Neuron (in vitro differentiated cells): Measurements from ENCODE around the gene ITPKA.

DNA sequence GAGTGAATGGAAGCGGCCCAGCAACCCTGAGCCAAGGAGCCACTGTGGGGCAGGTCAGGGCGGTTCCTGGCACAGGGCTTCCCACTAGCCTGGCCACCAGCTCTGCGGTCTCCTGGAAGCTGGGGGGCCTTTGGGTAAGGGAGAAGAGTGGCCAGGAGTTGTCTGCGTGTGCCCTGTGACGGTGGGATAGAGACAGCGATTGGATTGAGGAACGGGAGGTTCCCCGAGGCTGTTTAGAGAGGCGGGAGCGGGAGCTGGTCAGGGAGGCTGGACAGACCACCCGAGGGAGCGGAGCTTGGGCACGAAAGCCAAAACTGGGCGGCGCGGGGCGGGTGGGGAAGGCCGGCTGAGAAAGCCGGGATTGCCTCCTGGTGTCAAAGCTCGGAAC, 363 bp upstream of the VPS18 start:
- PRO-cap, result no peak

- PRO-cap, result bidirectional peak, plus-strand start at chr15:40930793, minus-strand start at chr15:40930480
Observed at GRCh38 chr15:40930147-40931162, 1.3 kb downstream of the DLL4 start.

DNA sequence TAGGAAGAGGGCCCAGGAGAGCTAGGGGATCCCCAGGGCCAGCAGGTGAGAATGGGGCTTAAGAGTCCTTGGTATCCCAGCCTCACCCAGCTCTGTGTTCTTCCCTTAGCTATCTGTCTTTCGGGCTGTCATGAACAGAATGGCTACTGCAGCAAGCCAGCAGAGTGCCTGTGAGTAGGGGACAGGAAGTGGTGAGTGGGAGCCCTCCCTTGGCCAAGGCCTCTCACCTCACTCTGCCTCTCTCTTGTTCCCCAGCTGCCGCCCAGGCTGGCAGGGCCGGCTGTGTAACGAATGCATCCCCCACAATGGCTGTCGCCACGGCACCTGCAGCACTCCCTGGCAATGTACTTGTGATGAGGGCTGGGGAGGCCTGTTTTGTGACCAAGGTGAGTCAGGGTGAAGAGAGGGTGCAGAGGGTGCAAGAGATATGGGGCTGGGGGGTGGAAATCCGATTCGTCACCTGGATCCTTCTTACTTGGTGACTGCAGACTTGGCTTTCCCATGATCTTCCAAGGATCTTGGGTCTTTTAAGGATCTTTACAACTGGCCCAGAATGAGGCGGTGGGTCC, 3.0 kb downstream of the DLL4 start:
- PRO-cap, result no peak

- PRO-cap, result no peak
Observed at GRCh38 chr15:40936674-40937796, 7.9 kb downstream of the DLL4 start.

DNA sequence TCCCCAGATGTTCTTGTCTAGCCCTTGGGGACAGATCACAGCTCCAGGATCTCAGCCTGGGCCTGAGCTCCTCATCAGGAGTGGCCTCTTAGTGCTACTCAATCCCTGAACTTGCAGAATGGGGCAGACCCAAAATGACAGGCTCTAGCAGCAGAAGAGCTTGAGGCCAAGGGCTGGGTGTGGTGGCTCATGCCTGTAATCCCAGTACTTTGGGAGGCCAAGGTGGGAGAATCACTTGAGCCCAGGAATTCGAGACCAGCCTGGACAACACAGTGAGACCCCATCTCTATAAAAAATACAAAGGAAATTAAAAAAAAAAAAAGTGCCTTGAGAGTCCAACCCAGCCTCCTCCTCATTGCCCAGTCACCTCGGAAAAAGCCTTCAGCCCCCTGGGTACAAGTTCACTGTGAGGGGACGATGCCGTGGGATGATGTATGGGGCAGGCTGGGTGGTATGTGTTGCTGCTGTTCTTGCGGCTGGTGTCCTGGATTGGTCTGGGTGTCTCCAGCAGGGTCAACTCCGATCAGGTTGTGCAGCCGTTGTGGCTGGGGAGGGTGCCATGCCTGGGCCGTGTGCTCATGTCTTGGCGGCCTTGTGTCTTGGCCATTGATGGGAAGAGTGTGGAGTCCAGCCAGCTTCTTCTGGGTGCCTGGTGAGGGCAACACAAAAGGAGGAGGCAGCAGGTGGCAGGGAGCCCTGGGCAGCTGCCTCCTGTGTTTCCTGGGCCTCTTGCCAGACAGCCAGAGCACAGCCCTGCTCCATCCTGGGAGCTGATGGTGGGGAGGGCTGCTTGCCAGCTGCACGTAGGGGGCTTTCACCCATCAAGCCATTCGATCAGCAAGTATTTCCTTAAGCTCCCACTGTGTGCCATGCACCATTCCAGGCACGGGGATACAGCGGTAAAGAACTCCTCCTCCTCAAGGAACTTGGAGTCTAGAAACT, 4.1 kb downstream of the CHAC1 start:
- PRO-cap, result no peak

- PRO-cap, result no peak
Observed at GRCh38 chr15:40960891-40961521, 7.7 kb downstream of the CHAC1 start.

- PRO-cap, result no peak
Observed at GRCh38 chr15:40962091-40962677, 8.9 kb downstream of the CHAC1 start.

- PRO-cap, result no peak
Observed at GRCh38 chr15:41071654-41072226, 44.3 kb downstream of the INO80 start.

DNA sequence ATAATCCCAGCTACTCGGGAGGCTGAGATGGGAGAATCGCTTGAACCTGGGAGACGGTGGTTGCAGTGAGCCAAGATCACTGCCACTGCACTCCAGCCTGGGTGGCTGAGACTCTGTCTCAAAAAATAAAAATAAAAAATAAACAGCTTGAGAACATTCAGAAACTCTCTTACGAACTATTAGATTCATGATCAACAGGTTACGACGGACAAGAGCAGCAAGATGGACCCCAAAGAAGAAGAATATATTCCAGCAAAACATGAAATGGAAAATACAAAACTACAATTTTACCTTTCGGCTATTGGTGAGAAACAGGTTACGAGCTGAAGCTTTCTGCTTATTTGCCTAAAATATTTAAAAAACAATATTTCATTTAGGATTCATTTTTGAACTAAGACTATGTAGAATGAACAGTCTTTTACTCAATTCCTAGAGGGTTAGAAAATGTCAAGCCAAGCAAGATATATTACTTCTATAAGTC, 35.3 kb downstream of the INO80 start:
- PRO-cap, result no peak

GRCh38 chr15:41263779-41264831, 33.0 kb downstream of the CHP1 start:
- PRO-cap, result no peak

- PRO-cap, result no peak
Observed at GRCh38 chr15:41379840-41380393, 22.4 kb downstream of the NDUFAF1 start.

- PRO-cap, result no peak
Observed at GRCh38 chr15:41396469-41397076, 5.7 kb downstream of the NDUFAF1 start.

DNA sequence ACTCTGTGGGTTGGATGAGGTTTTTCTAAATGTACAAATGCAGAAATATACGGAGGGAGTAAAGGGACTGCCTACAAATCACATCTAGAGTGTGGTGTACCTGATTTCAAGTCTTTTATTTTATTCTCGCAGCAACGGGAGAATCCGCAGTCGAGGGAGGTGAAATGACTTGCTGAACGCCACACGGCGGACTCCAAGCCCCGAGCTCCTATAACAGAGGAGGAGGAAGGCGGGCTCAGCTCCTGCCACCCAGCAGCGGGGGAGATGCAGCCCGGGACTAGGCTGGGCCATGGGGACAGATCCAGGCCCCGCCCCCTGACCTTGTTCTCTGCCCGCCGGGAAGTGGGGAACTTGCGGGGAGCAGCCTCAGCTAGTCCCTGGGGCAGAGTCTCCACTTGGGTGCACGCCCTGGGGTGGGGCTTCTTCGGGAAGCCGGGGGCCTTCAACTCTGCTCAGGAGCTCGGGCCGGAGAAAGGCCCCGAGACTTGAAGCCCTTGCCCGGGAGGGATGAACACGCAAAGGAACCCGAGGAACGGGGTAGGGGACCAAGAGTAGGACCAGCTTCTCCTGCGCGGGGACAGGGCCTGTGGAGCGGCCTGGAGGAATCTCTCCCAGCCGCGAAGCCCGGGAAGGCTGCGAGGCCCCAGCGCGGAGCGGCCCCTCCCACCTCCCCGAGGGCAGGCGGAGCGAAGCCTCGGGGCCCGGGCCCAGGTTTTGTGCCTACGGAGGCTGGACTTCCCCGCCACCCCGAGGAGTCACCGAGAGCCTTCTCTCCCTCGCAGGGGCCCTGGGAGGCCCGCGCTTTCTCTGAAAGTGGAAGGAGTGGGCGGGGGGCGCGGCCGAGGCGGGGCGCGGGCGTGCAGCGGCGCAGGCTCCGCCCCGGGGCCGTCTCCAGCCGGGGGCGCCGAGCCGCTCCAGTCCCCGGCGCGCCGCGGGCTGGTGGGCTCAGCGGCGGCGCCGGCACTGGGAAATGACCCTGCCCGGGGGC, at the start of gene ITPKA:
TSS of gene ITPKA (plus strand) at position 917 of the 988 bp plus-strand sequence.
- PRO-cap, result no peak

GRCh38 chr15:41536548-41537285, 7.3 kb downstream of the RPAP1 start:
- PRO-cap, result no peak

- PRO-cap, result no peak
Observed at GRCh38 chr15:41567746-41568261, 8.8 kb downstream of the TYRO3 start.

DNA sequence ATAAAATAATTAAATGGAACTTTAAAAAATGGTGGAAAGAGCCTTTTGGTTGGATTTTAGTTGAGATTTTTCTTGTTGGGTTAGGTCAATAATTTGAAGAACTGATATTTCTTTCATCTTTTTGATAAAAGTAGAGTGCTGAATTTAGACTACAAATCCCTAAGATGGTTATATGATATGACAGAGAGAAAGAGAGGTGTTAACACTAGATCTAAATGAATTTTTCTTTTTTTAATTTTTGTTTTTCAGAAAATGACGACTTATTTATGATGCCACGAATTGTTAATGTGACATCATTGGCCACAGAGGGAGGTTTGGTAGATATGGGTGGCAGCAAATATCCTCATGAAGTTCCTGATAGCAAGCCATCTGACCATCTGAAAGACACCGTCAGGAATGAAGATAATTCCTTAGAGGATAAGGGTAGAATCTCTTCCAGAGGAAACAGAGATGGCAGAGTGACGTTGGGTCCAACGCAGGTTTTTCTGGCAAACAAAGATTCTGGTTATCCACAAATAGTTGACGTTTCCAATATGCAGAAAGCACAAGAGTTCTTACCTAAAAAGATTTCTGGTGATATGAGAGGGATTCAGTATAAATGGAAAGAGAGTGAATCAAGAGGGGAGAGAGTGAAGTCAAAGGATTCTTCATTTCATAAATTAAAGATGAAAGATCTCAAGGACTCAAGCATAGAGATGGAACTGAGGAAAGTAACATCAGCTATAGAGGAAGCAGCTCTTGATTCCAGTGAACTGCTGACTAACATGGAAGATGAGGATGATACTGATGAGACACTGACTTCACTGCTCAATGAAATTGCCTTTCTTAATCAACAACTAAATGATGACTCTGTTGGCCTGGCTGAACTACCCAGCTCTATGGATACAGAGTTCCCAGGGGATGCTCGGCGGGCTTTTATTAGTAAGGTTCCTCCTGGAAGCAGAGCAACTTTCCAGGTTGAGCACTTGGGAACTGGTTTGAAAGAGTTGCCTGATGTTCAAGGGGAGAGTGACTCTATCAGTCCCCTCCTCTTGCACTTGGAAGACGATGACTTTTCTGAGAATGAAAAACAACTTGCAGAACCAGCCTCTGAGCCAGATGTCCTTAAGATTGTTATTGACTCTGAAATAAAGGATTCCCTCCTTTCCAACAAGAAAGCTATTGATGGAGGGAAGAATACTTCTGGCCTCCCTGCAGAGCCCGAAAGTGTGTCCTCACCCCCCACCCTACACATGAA, 8.1 kb upstream of the MAPKBP1 start:
- PRO-cap, result no peak

DNA sequence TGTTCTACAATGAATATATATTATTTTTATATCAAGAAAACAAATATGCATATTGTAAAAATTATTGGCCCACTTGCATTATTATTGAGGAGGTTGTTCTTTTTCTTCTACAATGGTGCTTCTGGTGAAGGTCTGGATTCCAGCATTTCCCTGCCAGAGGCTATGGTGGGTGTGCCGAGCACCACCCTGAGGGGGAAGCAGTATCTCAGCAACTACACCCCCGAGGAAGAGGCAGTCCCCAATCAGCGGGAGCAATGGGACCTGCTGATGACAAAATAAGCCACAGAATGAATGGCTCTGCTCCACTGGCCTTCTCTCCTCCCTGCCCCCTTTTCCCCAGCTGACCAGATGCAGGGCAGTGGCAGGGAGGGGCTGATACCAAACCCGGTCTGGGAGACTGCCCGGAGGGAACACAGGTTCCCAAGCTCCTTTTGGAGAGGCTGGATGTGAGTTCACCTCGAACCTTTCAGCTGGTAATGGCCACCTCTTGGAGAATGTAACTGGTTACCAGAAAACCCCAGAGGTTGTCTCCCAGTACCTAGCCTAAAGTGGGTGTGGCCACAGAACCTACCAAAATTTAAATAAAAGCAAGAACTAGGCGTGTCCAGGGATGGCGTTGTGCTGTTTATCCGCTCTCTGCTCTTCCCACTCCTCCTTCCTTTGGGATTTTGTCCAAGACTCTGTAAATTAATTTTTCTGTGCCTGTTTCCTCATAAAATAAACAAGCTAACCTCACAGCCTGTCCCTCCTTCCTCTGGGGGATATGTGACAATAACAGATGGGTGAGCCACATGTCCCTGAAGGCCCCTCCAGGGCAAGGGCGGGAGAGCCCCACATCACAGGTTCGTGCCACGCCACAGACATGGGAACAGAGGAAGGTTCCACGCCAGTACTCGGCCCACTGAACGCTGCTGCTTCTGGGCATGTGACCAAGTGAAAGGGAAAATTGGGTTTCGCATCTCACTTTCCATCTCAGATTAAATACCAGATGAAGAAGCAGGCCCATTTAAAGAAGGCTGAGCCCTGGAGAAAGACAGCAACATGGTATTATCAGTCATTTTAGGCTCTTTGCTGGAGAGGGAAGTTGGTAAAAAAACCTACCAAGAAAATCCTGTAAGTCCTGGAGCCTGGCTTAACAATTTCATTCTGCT, 35.1 kb upstream of the SPTBN5 start:
- PRO-cap, result no peak

DNA sequence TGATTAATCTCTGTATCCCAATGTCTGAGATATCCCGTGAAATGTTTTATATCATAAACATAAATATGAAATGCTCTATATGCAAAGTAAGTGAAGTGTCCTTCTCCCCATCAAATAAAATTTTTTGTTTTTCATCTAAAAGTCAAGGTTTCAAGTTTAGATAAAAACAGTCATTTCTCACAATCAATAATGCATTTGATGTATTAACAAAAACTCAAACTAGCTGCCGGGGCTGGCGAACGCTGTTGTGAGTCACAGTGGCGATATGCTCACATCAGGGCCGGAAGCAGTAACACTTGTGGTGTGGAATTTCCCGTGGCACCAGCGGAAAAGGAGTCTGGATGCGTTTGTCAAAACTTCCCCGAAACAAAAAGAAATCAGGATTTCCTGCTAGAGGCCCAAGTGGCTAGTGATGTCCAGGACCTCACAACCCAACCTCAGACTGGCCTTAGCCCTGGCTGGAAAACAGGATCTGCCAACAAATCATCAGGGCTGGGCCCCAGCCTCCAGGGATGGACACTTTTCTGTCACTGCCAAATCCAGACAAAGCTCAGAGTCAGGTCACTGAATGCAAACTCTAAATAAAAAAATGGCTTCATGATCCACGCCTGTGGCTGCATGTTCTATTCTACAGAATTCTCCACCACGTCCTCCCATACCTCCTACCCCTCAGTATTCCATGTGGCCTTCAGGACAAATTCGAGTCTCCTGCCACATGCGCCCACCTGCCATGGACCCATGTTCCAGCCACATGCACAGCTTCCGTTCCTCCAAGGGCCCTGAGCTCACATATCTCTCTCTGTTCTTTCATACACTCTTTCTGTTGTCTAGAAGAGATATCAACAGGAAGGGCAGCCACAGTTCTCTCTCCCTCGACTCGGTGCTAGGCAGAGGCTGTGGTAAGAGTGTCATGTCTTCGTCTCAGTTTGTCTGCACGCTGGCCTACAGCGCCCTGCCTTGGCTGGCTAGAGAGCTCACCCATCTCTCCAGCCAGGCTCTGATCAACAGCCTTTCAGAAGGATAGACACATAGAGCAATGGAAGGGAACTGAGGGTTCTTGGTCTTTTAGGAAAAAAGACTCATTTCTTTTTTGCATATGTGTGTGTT, 35.5 kb downstream of the EHD4 start:
- PRO-cap, result no peak

DNA sequence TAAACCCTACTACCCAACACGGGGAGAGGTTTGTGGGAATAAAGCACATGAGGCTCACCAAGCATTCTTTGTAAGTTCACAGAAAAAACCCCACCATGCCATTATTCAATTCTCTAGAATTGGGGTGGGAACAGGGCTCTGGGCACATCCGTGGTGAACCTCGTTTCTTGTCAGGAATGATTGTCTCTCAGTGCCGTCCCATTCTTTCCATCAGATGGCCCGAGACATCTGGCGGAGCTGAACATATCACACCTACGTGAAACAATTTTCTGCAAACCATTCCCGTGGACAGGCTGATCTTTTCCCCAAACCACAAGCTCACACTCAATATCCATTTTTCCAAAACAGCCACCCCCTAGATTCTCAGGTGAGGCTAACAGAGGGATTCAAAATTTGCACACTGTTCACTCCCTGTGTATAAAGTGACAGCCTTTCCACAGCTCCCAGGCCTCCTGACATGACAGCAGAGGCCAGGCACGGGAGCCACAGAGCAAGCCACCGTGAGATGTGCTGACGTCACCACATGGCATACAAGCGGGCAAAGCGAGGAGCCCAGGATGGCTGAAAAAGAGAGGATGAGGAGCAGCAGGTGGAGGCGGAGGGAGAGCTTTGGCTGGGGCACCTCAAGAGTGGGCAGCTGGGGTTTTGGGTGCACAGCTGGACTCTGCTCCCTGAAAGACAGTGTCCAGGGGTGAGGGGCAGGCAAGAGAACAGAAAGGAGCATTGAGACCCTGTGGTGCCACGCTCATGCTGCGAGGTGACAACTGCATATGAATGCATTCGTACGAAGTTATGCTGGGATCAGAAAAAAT, 27.2 kb downstream of the EHD4 start:
- PRO-cap, result no peak

- PRO-cap, result no peak
Observed at GRCh38 chr15:41945728-41946268, 26.6 kb downstream of the EHD4 start.